Cerebellum (tissue), 5 donors: ENCODE measurements around a stretch of chr10.

GRCh38 chr10:33315945-33316273, 18.6 kb downstream of the NRP1 start:
- PRO-cap, 3 experiments = no peak in any of the 3 experiments
- RAMPAGE, long total RNA = no peak

DNA sequence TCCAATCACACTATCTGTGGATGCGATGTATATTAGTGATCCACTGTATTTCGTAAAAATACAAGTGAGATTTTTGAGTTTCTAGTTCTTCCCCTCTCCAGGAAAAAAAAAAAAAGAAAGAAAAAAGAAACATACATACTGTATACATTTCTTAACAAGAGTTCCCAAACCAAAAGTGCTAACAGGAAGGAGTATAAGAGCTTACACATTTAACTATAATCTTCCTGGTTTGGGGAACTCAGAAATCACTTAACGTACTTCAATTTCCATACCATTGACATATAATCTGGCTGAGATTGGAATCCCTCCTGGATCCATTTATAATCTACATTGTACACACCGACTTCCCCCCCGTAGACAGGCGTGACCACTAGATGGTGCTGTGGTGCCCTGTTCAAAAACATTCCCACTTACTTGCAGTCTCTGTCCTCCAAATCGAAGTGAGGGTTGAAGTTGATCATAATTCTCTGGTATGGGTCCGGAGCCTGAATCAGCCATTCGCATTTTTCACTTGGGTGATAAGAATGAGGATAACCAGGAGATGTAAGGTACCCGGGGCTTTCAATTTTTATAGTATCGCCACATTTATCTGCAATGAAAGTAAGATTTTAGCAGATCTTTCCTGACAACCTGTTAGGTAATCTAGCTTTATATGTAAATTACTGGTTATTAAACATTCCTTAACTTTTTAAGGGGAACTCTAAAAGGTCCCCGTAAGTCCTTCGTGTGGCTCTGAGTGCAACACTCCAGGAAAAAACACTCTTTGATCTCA, 4.0 kb downstream of the NRP1 start:
- PRO-cap, 3 experiments = no peak in any of the 3 experiments
- RAMPAGE, long total RNA = no peak

GRCh38 chr10:33365698-33366202, 31.3 kb upstream of the NRP1 start:
- PRO-cap, 3 experiments = no peak in any of the 3 experiments
- RAMPAGE, long total RNA = no peak

- PRO-cap, 3 experiments = no peak in any of the 3 experiments
- RAMPAGE, long total RNA = no peak
Measured at GRCh38 chr10:34078529-34079602, 736.2 kb downstream of the PARD3 start.

- PRO-cap, 3 experiments = no peak in any of the 3 experiments
- RAMPAGE, long total RNA = no peak
Measured at GRCh38 chr10:34452524-34453315, 362.4 kb downstream of the PARD3 start.

GRCh38 chr10:34528200-34528915, 286.7 kb downstream of the PARD3 start:
- PRO-cap, 3 experiments = no peak in any of the 3 experiments
- RAMPAGE, long total RNA = no peak

DNA sequence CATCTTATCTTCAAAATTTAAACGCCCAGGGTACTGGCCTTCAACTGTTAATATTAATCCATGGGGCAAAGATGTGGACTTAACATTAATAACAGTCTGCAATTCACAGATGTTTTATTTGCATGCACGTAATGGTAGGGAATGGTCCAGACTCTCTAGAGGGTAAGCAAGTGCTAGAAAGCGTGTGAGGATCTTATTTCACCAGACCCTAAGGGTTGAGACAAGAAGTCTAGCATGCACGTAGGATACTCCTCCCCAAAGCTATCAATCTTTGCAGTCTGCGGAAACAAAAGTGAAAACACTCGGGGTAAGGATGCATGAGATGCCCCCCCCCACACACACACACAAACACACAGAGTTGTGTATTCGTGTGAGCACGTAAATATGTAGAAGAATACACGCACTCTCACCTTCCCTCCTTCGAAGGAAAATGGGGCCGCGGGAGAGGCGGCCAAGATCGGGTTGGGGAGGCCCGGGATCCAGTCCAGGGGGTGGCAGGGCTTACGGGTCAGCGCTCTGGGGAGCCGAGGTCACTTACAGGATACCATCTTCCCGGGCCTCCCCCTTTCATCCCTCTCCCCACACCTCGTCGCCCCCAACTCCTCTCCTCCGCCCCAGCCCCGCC, 543 bp downstream of the CUL2 start:
- PRO-cap, 3 experiments = no peak in any of the 3 experiments
- RAMPAGE, long total RNA = no peak

GRCh38 chr10:35136081-35136700, 9.5 kb downstream of the CREM start:
- PRO-cap, 3 experiments = no peak in any of the 3 experiments
- RAMPAGE, long total RNA = no peak

- PRO-cap, 3 experiments = no peak in any of the 3 experiments
- RAMPAGE, long total RNA = no peak
Measured at GRCh38 chr10:35191258-35191958, 64.8 kb downstream of the CREM start.

DNA sequence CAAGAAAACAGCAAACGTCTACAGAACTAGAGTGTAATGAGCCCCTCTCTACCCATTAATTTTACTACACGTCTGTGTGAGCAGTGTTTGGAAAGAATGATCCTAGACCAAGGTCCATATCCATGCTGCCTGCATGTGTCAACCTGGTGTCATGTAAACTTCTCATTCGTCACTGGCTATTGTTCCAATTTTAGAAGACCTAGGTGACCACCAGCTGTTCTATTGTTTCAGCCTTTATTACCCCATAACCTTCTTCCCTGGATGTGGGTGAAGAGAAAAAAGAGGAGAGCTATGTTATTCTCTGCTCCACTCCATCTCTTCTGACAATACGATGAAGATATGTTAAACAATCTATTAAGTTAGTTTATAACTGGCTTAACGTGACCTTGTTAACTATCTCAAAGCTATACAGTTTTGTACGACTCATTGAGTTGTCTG, 77.2 kb downstream of the CREM start:
- PRO-cap, 3 experiments = no peak in any of the 3 experiments
- RAMPAGE, long total RNA = no peak

GRCh38 chr10:35379159-35379758, 43.0 kb downstream of the CCNY start:
- PRO-cap, 3 experiments = peak in 1 of 3 experiments; most common plus-strand start chr10:35379701 (in 1)
- RAMPAGE, long total RNA = no peak

- PRO-cap, 3 experiments = no peak in any of the 3 experiments
- RAMPAGE, long total RNA = no peak
Measured at GRCh38 chr10:35394911-35395477, 58.7 kb downstream of the CCNY start.

GRCh38 chr10:35423480-35423903, 87.2 kb downstream of the CCNY start:
- PRO-cap, 3 experiments = no peak in any of the 3 experiments
- RAMPAGE, long total RNA = no peak

- PRO-cap, 3 experiments = no peak in any of the 3 experiments
- RAMPAGE, long total RNA = no peak
Measured at GRCh38 chr10:35444381-35445418, 108.4 kb downstream of the CCNY start.

- PRO-cap, 3 experiments = no peak in any of the 3 experiments
- RAMPAGE, long total RNA = no peak
Measured at GRCh38 chr10:35485857-35486179, 119.3 kb upstream of the GJD4 start.

DNA sequence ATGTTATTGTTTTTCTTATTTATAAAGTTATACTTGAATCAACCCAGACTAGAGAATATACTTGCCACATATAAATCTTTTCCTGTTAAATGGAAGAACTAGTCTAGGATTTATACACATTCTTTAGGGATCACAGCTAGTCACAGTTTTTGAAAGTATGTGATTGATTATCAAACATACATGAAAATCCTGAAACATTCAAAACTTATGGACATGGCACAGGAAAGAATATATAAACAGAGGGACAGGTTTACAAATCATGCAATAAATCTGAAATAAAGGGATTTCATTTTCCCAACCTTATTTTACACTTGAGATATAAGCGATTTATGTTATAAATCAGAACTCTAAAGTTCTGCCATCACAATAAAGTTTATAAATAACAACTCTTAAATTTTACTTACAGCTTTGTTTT, 98.8 kb upstream of the ANKRD30A start:
- PRO-cap, 3 experiments = no peak in any of the 3 experiments
- RAMPAGE, long total RNA = no peak

DNA sequence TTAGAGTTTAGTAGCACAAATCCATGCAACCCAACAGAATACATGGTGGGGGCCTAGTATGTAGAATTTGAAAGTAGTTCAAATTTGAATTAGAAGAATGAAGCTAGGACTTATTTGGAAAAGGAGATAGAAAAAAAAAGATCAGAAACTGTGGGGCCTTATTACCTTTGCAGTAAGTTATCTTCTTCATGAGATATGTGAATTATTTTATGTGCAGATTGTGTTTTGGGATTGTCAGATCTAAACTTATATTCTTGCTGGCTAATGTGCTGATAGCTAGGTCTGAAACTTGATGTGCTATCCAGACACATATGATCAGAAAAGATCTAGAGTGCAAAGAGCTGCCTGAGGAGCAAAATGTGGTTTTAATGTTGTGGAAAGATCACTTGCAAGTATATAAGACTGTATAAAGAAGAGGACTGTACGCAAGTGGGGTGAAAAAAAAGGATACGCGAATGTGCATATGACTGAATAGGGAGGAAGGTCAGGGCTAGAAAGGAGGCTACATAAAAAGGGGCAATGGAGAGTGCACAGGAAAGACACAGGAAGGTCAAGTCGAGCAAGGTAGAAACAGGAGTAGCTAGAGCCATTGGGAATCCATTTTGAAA, 254.6 kb downstream of the ZNF37A start:
- PRO-cap, 3 experiments = no peak in any of the 3 experiments
- RAMPAGE, long total RNA = no peak

DNA sequence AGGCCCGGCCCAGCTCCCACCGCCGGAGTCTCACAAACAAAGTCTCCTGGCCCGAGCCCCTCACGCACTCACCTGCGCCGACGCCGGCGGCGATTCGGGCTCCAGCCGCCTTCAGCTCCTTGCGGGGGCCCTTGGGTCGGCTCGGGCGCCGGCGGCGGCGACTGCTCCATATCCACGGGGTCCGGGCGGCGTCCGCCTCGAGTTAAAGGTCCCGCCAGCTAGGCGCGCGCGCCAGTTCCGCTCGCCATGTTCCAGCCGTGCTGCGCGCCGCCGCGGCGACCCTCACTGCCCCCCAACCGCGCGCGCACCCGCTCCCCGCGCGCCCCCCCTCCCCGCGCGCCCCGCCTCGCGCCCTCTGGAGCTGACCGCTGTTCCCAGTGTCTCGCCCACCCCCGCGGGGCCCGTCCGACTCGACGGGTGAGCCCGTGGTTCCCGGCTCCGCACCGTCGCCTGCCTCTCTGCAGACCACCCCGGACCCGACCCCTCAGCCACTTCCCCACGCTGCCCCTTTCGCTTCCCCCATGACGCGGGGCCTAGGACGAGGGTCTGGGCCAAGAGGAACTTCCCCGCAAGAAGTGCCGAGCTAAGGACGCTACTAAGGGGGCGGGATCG, 396.1 kb downstream of the ZNF33B start:
- PRO-cap, 3 experiments = no peak in any of the 3 experiments
- RAMPAGE, long total RNA = no peak

DNA sequence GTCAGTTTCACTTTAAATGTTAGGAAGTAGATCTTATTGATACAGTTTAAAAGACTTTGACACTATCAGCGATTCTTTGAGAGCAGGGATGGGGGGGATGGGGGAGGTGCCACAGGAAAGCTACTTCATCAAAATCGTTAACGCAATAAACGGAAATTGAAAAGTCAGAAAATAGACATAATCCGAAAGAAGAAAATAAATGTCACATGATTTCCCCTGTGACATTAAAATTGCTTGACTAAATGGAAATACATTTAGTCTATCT, 441 bp upstream of the ZNF33B start:
- PRO-cap, 3 experiments = no peak in any of the 3 experiments
- RAMPAGE, long total RNA = no peak

DNA sequence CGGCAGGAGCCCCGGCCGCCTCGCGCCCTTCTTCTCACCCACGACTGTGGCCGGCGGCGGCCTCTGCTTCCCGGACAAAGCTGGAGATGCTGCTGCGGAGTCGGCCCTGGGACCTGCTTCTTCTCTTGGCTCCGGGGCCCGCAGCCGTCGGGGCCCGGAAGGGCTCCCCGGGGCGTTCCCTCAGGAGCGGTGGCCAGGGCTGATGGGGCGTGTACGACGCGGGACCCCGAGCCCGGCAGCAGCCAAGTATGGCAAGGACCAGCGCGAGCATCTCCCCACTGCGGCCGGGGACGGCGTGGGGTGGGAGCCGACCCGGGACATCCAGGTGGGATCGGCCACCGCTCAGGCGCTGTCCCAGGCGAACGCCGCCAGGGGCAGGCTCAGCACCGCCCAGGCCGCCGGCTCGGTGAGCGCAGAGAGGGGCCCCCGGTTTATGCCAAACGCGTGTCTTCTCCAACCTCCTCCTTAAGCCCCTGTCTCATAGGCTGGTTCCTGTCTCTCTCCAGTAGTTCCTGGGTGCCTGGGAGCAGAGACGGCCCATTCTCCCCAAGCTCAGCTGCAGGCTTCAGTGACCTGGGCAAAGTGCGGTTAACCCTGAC, 27.5 kb upstream of the BMS1 start:
- PRO-cap, 3 experiments = no peak in any of the 3 experiments
- RAMPAGE, long total RNA = no peak